ENCODE measurements around a stretch of chr1.

- PRO-cap = no peak
Observed at GRCh38 chr1:56897579-56898635, 43.3 kb downstream of the C8A start.

- PRO-cap = no peak
Observed at GRCh38 chr1:57343635-57343836, 80.3 kb downstream of the DAB1 start.

DNA sequence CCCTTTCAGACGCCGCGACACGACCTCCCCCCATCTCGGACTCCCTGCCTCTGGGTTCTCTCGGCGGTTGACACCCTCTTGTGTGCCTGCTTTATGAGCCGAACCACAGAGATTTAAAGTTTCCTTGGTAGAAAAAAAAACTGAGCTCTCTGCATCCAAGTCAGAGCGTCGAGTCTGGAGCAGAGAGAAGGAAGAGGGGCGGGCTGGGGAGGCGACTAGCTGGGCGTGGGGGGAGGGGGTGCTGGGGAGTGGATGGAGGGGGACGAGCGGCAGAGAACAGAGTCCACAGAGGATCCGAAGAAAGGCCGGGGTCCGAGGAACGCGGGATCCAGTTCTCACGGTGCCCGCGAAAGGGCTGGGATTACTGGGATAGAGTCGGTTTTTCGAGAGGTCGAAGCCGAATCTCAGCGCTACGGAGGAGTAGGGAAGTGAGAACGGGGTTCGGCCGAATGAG is 808 bp downstream of the DAB1 start:
- PRO-cap = no peak

DNA sequence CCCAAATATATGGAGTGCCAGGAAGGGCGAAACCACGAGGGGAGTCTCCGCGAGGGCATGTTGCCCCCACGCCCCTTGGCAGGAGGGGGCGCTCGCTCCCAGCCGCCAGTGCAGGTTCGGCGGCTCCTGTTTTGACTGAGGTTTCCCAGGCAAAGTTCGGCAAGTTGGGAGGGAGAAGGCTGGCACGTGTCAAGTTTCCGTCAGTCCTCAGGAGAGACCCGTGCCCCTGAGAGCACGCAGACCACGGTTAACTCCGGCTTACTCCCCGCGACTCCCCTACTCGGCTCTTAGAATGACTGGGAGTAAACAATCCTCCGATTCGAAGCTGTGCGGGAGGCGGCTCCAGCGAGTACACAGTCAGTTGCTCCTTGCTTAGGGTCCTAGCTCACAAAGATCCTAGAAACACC is 761 bp upstream of the DAB1 start:
- PRO-cap = no peak

- PRO-cap = no peak
Observed at GRCh38 chr1:57599128-57599819, 175.4 kb upstream of the DAB1 start.

DNA sequence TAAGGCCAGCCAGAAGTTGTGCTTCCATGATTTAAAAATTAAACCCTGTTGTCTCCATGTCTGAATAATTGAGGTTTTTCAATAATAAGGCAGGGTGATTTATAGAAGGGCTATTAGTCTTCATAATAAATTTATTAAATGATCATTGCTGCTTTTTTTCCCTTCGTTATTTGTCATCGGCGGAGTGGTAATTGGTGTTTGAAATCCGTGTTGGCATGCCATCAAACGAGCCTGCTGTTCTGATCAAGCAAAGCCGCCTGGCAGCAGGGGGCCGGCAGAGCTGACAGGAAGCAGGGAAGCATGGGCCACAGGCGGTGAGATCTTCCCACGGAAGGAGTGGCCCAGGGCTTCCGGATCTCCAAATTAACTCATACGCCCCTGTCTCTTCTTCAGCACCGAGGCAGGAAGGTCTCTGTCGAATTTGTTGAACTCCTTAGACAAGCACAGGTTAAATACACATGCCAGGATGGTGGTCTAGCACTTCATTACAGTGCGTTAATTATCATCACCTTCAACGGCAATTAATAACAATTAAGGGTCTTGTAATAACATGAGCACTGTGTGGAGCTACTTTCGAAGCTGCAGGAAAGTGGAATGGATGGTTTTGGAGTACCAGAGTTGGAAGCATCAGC is 199.2 kb upstream of the DAB1 start:
- PRO-cap = no peak

GRCh38 chr1:58250030-58250943 is 296.2 kb downstream of the OMA1 start:
- PRO-cap = no peak

- PRO-cap = no peak
Observed at GRCh38 chr1:58432778-58433095, 113.8 kb downstream of the OMA1 start.

GRCh38 chr1:58575519-58575996 is 1.5 kb downstream of the TACSTD2 start:
- PRO-cap = no peak

DNA sequence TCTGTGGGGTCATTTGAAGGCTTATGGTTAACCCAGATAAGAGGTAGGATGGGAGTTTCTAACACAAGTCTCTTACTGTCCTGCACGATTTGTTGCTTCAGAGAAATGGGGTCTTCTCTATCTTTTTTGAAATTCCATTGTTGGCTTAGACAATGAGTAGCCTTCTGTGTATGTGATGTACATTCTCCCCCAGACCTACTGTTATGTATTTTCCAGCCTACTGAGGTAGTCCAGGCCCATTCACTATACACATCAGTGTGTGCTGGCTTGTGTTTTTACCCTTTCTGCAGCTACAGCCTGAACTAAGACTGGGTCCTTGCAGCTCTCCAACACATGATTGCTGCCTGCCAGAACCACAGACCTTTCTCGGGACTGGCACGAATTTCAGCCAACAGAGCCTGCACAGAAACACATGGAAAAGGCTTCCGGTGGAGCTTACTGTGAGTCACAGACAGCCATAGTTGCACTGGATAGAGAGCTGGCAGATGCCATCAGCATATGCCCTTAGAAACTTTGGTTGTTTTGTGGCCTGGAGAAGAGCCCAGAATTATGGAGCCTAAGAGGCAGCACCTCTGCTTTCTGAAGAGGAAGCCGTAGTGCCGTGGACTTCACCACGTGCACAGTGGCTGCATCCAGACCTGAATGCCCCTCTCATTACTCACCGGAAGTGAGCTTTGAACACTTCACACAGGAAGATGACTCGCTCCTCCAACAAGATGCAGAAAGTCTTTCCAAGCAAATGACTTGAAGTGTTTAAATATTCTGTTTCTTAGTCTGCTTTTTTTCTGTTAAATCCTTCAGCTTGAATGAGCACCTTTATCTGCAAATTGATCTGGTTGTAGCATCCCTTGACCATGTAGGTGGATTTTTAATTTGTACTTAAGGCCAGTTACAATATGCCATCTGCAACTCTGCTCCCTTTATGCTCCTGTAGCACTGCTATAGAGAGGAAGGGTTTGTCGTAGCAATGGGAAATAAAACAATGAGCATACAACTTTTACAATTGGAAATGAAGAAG is 28.5 kb downstream of the JUN start:
- PRO-cap = no peak

DNA sequence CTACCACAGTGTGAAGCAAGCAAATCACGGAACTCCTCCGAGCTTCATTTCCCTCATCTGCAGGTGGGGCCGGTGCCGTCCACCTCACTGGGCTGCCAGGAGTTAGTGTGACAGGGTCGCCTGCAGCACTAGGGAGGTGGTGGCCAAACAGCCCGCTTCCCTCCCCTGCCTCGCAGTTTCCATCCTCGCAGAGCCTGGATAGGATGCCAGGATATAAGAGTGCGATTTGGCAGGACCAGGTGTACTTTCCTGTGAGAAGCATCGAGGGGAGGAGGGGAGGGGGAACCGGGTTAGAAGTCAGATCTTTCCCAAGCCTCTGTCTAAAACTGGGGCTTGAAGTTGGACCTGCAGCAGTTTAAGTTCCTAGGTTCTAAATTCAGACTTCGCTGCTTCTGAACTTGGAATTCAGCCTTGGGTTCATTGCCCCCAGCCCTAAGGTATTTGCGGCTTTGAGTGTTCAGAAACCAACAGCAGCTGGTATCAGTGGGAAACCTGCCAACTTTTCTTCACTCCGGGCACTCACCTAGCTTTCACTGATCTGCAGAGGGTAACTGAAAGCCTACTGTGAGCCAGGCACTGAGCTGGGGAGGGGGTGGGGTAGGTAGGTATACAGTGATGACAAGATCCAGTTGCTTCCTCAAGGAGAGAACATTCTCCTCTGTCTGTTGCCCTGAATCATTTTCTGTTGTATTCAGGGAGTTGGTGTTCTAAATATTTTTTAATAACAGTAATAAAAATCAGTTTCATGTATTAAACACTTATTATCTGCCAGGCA is 1.8 kb upstream of the JUN start:
- PRO-cap = no peak

DNA sequence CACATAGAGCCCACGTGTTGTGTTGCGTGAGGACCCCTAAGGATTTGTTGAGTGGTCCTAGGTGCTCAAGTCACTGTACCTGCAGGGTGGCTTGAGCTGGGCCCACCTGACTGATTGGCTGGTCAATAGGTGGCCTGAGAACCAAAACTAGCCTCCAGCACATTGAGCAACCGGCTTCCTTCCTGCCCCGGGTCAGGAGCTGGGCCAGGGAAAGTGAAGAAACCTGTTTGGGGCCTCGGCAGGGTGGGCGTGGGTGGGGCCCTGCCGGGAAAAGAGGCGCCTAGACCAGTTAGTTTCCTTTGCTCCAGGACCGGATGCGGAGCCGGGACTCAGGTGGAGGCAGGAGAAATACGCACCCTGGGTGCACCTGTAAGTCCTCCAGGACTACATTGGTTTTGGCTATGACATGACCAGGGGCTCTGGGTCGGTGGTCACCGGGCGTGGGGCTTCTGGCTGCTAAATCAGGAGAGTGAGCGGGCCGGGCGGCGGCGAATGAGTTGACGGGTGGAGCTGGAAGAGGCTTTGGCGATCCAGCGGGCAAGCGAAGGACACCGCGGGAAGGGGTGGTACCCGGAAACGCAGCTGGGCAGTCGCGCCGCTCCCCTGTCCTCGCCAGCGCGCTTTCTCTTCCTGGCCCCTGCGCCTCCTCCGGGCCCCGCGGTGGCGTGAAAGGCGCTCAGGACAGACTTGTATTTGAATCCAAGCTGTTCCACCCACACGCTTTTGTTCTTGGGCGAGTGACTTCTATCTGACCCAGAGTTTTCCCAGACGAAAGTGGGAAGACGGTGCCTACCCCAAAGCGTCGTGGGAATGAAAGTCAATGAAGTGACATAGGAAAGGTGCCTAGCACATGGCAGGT is 30.5 kb upstream of the JUN start:
- PRO-cap = no peak

DNA sequence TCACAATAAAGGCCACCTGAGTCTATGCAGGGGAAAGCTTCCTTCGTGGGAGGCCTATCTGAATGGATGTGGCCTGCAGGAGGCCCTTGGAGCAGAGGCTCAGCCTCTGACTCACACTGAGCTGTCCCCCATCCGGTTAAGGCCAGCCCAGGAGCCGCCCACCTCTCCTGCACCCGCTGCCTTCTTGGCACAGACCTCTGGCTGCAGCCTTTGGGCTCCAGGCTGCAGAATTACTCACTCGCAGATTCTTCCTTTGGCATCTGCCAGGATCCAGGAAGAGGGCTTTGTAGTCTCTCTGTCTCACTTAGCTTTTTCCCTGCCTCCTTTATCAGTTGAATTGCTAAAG is 65.0 kb upstream of the JUN start:
- PRO-cap = no peak

GRCh38 chr1:58858267-58858719 is 74.4 kb upstream of the JUN start:
- PRO-cap = no peak

DNA sequence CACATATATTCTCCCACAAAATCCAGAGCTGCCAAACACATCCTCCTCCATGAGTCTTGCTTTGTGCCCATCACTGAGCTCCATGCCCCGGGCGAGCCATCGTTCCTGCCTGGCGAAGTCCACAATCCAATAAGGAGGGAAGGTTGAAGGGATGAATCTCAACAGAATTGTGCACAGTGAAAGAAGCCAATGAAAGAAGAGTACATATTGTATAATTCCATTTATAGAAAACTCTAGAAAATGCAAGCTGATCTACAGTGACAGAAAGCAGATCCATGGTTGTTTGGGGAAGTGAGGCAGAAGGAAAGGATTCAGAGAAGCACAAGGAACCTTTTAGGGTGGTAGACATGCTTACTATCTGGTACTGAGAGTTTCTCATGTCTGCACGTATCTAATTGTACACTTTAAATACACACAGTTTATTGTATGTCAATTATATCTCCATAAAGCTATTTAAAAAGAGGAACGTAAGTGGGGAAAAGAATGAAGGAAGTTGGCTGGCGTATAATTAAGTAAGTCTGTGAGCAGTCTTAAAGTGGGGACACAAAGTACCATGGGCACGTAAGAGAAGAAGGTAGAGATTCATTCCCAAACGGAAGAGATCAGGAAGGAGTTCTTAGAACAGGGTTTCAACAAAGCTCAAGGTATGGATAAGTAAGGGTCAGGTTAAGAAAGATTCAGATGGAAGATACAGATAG is 115.9 kb upstream of the JUN start:
- PRO-cap = no peak

DNA sequence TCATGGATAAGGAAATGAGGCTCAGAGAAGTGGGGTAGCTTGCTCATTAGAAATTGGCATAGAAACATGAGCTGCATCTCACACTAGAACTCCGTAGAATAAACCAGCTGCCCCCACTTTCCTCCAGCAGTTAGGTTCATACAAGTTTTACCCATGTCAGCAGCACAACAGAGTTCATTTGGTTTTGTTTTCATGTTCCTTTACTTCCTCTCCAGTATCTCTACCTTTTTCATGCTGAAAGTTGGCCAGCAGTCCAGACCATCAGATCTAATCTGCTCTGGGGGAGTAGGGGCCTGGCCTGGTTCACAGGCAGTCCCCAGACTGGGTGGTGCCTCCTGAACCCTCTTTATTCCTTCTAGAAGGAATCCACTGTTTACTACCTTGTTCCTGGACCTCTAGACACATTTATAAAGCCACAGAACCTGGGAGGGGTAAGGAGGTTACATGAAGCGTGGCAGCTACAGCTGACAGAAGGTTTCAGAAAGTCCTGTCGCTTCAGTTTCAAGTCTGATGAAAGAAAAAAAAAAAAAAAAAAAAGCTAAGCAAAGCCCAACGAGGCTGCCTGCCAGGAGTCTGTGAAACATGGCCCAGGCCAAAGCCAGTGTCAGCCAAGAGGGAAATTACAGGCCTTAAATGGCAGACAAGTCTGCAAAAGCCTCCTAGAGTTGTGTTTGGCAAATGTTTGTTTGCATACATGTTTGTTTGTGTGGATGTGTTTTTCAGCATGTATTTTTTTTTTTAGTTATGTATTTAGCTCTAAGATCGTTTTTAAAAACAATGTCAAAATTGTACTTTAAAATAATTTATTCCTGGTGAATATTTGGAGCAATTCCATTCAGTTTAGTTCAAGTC is 184.7 kb upstream of the JUN start:
- PRO-cap = no peak

DNA sequence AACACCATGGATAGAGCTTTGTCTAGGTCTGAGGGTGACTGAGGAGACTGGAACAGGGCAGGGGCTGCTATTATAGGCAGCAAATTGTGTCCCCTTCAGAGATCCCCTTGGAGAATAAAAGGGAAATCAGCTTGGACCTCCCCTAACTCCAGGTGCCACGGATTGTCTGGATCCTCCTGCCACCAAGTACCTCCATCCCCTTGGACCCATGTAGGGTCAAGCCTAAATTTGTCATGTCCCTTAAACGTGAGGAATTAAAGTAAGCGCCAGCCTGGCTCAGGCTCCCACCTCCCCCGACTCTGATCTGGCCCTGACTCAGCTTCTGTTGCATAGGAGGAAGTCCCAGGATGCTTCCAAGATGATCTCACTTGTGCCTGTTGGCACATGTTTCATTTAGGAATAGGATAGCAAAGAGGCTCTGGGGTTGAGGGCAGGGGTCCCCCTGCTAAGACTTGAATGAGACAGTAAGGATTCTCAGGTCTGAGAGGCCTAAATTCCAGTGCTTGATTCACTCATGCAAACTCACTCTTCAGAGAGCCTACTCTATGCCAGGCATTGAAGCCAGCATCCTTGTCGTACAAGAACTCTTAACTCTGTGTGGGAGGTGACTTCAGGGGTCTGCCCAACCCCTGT is 231.9 kb upstream of the JUN start:
- PRO-cap = no peak

- PRO-cap = no peak
Observed at GRCh38 chr1:59046673-59047135, 250.2 kb upstream of the FGGY start.

GRCh38 chr1:59520763-59521623 is 224.1 kb downstream of the FGGY start:
- PRO-cap = no peak

DNA sequence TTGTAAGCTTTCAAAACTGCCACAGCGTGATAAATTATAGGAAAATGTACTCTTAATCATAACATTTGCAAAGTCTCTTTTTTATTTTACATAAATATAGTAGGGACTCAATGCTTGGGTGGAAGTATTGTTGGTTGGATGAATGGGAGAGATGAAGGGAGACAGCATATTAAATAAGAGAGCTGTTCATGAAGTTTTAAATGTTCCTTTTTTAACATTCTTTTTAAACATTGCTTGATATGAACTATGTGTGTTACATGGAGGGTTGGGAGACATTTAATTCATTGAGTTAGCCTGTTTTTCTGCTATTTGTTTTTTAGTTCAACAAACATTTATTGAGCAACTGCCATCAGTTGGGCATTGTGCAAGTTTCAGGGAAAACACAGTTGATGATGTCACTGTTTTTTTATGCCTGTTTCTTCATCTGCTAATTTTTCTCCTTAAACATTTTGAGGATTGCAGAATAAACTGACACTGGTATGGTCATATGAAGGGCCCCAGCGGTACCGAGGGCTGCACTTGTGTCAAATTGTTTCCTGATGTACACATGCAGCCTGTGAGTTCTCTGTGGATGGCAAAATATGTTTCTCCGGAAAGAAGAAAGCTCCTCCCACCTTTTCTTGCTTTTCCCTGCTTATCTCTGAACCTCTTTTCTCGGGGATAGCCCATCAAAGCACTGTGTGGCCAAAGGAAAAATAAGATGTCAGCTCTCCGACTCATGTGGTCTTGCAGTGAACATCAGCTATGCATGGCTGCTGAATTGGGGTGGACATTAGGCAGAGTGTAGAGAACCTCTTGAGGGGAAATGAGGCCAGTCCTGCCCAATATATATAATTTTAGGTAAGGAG is 253.0 kb downstream of the FGGY start:
- PRO-cap = no peak

All from mesothelial cell of epicardium (in vitro differentiated cells).